Neural crest cell (in vitro differentiated cells): ENCODE measurements around the genes MAGOHB, STYK1, TAS2R9 and PRH1.

- PRO-cap, result bidirectional peak, plus-strand start at chr12:10613110, minus-strand start at chr12:10613078; bidirectional peak, plus-strand start at chr12:10613675, minus-strand start at chr12:10613560
These were observed at the start of gene MAGOHB for GRCh38 chr12:10612579-10613798. Gene MAGOHB (minus strand): TSS chr12:10613609.

- PRO-cap, result no peak
These were observed 845 bp upstream of the MAGOHB start for GRCh38 chr12:10614177-10614731.

DNA sequence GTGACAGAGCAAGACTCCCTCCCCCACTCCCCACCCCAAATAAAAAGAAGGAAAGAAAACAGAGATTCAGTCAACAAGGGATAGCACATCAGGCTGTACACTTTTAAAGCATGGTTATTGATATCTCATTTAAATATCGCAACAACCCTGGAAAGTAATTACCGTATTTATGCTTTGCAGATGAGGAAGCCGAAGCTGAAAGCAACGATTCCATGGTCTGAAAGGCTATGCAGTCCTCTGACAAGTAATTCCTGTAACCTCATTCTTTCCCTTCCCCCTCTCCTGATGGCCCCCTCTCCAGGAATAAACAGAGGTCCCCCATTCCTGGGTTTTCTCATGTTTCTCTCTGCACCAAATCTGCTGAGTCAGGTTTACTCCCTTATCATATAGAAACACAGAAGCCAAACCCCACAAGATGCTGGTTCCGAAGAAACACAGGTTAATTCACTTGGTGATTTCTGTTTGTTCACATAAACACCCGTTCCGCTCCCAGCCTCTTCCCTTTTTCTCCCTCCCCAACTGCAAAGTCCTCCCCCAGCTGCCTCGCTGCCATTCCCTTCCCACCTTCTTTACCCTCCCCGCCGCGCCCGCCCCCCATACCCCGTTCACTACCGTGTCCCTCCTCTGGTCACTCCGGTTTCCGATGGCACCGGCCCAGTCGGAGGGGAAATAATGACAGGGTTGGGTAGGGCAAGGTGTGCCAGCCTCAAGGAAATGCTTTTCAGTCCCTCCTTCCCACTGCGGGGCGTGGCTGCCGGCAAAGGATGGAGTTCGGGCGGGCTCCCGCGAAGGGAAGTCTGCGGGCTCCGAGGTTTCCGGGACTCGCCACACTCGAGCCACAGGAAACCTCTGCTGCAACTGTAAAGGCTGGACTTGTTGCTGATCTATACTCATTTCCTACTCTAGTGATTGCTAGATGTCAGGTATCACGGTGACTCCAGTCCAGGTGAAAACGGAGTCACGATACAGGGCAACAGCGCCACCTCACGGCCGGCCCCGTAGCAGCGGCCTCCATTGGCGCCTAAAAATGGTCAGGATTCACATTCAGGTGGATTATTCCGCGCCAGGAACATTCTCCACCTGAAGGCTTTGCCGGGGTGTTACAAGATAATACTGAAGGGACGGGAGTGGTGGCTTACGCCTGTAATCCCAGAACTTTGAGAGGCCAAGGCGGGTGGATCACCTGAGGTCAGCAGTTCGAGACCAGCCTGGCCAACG is at the start of gene STYK1:
Gene STYK1 (minus strand): TSS at position 699 of the 1,218 bp plus-strand sequence.
- PRO-cap, result no peak

GRCh38 chr12:10707152-10707974 is 15.8 kb downstream of the YBX3 start:
- PRO-cap, result no peak

DNA sequence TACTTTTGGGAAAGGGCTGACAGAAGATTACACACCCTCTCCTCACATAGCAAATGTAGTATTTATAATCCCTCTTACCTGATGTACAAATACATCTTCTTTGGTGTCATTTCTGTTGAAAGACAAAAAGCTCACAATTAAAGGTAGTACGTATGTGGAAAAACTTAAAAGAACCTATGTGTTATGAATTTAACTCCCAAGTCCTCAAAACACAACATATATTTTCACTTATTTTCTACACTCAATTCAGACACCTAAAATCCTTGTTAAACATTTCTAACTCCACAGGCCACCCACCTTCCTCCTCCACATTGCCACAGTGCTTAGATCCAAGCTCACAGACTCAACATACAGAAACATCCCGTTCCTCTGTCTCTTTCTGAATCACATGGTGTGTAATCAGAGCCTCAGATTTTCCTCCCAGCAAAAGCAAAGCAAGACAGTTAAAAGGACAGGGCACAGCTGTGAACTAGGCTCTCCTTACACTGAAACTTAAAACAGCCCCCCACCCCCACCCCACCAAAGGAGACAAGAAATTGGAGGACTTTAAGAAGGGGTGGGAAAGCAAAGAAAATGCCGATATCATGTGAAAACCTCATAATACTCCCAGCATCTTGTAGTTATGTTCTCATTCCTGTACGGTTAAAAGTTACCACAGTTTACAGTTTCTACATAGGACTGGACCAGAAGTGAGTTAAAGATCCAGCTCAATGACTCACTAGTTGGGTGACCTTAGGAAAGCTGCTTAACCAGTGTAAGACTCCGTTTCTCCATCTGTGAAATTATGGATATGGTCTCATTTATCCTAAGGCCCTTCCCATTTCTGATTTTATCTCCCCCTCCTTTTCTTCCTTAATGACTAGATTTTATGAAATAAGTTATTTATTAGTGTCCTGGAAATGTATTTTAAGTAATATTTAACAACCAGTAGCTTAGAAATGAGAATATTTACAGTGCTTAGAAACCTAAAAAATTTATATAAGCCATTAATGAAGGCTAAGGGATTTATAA is 4.8 kb downstream of the YBX3 start:
- PRO-cap, result no peak

DNA sequence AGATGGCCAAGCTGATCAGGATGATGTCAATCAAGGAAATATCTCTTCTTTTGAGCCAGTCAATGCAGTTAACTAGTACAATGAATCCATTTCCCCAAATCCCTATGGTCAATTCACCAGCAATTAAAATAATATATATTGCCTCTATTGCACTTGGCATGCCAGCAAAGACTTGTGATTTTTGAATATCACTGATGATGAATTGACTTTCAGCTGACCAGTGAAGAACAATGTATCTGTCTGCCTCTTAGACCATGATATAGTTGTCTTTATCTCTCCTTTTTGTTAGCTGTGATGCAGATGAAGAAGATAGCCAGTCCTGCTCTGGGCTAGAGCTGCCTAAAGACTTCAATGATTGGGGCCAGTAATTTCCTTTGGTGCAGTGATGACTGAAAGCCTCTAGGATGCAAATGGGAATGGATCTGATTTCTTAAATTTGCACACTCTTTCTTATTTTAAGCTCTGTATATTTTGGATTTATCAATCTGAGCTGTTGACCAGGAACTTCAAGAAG is at the start of gene TAS2R9:
Gene TAS2R9 (minus strand): TSS at position 253 of the 514 bp plus-strand sequence.
- PRO-cap, result no peak

DNA sequence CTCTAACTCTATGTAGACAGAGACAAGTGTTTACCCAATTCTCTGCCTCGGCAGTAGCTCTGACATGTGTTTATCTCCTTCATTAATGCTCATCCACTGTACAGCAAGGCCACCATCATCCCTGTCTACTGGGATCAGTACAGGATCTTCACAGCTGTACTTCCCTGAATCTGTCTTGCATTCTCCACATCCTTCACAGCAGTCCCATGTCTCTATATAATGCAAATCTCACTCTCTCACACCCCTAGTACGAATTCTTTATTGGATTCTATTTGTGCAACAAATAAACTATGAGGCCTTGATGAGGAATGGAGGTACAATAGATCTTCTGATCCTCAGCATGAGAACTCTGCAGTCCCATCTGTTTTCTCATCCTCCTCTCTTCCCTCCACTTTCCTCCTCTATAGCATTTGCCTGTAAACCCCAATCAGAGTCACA is 344 bp downstream of the PRH1 start:
- PRO-cap, result no peak

- PRO-cap, result no peak
These were observed at the start of gene PRH1 for GRCh38 chr12:10884130-10884397. Gene PRH1 (minus strand): TSS chr12:10884255.

DNA sequence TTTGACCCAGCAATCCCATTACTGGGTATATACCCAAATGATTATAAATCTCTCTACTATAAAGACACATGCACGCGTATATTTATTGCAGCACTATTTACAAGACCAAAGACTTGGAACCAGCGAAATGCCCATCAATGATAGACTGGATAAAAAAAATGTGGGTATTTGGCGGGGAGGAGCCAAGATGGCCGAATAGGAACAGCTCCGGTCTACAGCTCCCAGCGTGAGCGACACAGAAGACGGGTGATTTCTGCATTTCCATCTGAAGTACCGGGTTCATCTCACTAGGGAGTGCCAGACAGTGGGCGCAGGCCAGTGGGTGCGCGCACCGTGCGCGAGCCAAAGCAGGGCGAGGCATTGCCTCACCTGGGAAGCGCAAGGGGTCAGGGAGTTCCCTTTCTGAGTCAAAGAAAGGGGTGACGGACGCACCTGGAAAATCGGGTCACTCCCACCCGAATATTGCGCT is 12.7 kb downstream of the PRB4 start:
- PRO-cap, result unidirectional peak, plus-strand start at position 167 of the sequence

GRCh38 chr12:11378267-11378698 is 17.1 kb downstream of the PRB2 start:
- PRO-cap, result no peak

GRCh38 chr12:11705003-11705513 is 55.6 kb downstream of the ETV6 start:
- PRO-cap, result no peak

- PRO-cap, result no peak
These were observed 58.5 kb downstream of the ETV6 start for GRCh38 chr12:11707963-11708405.

- PRO-cap, result no peak
These were observed 94.3 kb downstream of the ETV6 start for GRCh38 chr12:11743604-11744270.

DNA sequence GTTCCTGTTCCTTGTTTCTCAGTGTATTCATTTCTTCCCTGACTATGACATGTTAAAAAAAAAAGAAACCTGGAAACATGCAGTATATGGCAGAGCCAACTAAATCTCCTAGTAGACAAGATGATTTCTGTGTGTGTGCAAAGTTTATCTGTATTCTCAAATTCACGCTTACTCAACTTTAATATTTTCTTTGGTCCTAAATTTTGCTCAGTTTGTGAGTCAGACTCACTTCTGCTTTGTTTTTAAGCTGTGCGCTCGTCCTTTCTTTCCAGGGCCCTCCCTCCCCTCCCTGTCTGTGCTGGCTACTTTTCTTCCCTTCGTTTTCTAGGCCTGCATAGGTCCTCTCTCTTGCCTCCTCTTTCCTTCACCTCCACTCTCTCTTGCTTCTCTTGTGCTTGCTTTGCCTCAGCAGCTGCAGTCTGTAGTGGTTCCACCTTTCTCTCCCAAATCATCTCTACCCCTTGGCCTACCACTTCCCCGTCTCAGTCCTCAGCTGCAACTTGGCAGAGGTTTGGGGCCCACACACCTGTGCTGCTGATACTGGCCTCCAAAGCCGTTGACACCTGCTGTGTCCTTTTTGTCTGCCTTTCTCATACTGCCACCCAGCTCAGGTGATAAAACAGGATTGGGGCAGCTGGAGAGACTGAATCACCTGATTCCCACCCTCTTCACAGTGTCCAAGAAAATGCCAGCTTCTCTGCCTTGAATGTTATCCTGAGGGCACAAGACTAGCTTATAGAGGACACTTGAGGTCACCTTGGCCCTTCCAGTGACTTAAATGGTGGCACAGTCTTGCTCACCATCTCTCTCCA is 103.5 kb downstream of the ETV6 start:
- PRO-cap, result no peak

- PRO-cap, result no peak
These were observed 144.6 kb downstream of the ETV6 start for GRCh38 chr12:11793848-11794770.

DNA sequence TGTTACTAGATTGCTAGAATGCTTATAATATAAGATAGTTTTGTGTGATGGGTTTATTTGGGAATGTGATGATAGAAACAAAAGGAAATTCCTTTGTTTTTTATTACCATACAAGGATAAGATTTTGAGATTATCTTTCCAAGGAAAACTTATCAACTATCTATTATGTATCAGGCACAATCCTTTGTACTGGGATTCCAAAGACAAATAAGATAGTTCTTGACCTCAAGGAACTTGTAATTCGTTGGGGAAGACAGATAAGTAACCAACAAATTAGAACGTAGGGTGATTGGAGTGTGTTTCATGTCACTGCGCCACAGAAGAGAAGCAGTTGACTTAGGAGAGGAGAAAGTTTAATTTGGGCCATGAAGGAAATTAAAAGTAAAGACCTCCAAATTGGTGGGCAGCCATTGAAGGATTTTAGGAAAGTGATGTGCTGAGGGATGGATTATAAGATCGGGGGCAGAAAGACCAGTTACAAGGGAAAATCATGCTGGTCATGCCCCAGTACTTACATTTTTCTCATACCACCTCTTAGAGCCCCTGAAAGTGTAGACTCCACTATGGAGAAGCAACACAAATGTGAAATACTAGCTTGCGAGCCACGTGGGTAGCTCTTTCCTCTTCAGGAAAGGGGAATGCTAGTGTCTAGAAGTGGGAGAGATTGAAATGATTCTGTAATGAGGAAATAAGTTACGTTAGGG is 148.6 kb downstream of the ETV6 start:
- PRO-cap, result no peak

GRCh38 chr12:11981010-11981975 is 89.4 kb upstream of the BCL2L14 start:
- PRO-cap, result no peak

DNA sequence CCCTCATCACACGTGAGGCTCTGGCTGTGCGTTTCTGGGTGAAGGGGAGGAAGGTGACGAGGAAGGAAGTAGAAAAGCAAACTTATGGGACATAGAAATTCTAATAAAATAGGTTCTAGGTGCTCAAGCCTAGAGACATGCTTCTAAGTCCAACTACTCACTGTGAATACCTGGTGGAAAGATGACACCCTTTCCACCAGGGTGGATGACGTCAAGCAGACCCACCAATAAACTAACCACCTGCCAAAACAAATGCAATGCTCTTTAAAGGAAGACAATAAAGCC is 43.0 kb upstream of the BCL2L14 start:
- PRO-cap, result no peak

GRCh38 chr12:12032416-12033611 is 37.9 kb upstream of the BCL2L14 start:
- PRO-cap, result no peak

DNA sequence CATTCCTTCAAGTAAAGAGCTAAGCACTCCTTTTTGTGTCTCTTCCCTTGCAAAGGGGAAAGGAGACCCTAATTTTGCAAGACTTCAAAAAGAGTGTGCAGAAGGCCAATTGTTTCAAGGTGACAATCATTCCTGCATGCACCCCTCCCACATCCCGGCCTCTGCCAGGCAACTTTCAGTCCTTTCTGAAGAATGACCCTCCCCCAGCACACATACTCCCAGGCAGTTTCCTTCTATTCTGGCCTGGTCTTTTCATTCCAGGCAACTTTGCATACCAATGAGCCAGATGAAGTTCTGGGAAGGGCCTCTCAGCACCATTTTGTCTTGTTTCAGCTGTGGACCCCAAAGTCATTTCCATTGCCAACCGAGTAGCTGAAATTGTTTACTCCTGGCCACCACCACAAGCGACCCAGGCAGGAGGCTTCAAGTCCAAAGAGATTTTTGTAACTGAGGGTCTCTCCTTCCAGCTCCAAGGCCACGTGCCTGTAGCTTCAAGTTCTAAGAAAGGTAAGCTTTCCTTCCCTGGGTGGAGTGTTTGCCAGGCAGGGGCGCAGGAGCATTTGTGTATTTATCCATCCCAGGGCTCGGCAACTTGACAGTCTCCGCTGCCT is 16.2 kb downstream of the BCL2L14 start:
- PRO-cap, result unidirectional peak, plus-strand start at position 318 of the sequence